ENCODE measurements around a stretch of chr4.

GRCh38 chr4:56908397-56909478 lies 1.0 kb downstream of the REST start:
- PRO-cap = bidirectional peak, plus-strand start at chr4:56908961, minus-strand start at chr4:56908805
- RAMPAGE, long total RNA = start-site peak on the plus strand at chr4:56908948-56909080, 34 reads

DNA sequence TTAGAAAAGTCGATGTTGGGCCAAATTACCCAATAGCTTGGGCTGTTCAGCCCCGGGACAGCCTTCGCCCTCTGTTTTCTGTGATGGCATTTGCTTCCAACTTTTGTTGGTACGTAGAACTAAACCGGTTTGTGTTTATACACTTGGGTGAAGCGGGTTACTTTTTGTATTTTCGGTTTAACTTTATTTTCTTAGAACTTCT lies 1.7 kb downstream of the REST start:
- PRO-cap = no peak
- RAMPAGE, long total RNA = no peak

GRCh38 chr4:56910530-56911395 lies 3.1 kb downstream of the REST start:
- PRO-cap = no peak
- RAMPAGE, long total RNA = no peak

DNA sequence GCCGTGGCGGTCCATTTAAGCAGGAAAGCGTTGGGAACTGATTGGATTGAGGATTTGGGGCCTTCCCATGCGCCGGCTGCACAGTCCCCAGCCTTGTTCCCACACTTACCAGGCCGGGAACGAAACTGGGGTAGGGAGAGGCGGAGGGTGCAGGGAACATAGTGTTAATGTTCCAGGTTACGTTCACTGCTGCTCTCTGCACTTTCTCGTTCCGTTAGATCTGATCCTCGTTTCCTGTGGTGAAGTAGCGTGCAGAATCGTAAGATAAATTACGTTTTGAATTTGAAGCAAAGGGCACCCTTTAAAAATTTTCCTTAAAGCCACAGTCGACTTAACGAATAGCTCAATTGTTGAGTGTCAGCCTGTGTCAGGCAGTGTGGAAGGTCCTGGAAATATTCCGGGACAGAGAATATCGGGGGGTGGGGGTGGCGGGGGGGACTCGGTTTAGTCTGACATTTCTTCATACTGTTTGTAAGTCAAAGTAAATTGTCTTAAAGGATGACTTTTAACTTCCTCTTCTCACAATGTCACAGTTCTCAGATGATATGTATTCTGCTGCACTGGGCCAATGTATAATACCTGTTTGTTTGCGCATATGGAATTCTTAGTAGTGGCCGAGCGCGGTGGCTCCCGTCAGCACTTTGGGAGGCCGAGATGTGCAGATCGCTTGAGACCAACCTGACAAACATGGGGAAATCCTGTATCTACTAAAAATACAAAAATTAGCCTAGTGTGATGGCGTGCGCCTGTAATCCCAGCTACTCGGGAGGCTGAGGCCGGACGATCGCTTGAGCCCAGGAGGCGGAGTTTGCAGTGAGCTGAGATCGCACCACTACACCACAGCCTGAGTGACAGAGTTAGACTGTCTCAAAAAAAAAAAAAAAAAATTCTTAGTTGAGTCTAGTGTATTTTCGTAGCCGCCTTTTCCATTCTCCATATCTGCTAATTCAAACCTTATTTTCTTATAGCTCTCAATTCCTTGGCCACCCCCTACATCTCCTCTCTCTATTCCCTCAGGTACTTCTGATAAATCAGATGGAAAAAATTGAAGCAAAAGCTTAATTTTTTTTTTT lies 668 bp downstream of the POLR2B start:
- PRO-cap = no peak
- RAMPAGE, long total RNA = no peak

DNA sequence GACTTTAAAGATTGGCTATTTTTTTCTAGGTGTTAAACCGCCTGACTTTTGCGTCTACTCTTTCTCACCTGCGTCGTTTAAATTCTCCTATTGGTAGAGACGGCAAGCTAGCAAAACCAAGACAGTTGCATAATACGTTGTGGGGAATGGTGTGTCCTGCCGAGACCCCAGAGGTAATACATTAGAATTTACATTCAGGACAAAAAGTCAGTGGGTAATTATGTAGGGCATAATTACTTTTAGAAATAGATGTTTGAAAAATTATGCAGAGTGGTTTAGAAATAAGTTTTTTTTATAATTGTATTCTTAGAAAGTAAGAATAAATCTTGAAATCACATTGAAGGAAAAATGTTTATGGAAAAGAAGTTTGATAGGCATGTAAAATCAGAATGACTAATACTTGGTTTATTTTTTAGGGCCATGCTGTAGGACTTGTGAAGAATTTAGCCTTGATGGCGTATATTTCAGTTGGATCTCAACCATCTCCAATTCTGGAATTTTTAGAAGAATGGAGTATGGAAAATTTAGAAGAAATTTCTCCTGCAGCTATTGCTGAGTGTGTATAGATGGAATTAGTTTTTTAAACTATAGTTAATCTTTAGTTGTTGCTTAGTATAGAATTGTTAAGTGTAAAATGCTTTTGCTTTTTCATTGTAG lies 31.8 kb downstream of the POLR2B start:
- PRO-cap = no peak
- RAMPAGE, long total RNA = start-site peak on the plus strand centred at position 451 of the sequence, 10 bp wide, 17 reads

- PRO-cap = no peak
- RAMPAGE, long total RNA = start-site peak on the minus strand at chr4:57040824-57040836, 56 reads
Observed at GRCh38 chr4:57040571-57041061, 61.9 kb downstream of the POLR2B start.

DNA sequence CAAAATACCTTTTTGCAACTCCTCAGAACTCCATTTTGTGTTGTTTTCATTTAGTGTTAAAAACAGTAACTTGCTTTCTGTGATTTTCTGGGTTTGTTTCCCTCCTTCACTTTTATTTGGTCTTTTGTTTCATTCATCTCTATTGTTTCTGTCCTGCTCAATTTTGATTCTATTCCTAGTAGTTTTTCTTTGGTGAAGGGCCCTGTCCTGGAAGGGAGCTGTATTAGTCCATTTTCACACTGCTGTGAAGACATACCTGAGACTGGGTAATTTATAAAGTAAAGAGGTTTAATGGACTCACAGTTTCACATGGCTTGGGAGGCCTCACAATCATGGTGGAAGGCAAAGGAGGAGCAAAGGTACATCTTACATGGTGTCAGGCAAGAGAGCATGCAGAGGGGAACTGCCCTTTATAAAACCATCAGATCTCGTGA lies 24.4 kb downstream of the IGFBP7 start:
- PRO-cap = no peak
- RAMPAGE, long total RNA = no peak

DNA sequence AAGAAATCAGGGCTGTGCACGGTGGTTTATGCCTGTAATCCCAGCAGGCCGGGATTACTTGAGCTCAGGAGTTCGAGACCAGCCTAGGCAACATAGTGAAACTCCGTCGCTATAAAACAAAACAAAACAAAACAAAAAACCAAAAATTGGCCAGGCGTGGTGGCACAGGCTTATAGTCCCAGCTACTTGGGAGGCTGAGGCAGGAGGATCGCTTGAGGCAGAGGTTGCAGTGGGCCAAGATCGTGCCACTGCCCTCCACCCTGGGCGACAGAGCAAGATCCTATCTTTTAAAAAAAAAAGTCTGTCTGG lies 1.1 kb downstream of the IGFBP7 start:
- PRO-cap = no peak
- RAMPAGE, long total RNA = no peak

DNA sequence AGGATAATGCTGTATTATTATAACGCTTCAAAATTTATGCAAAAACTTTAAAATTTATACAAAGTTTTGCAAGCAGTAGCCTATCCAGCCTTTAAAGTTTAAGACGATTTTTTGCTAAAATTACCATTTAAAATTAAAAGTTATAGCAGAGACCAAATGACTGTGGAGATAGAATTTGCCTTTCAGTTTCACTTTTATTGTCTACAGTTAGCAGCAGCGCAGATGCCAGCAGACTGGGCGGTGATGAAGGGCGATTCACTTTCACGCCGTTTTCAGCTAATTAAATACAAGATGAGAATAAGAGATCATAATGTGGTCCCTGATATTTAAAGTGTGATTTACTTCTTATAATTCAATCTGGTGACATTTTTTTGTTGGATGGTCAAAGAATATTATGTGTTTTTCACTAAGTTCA lies 1381.5 kb upstream of the ADGRL3 start:
- PRO-cap = no peak
- RAMPAGE, long total RNA = no peak

- PRO-cap = no peak
- RAMPAGE, long total RNA = no peak
Observed at GRCh38 chr4:64356032-64356624, 53.1 kb downstream of the TECRL start.

DNA sequence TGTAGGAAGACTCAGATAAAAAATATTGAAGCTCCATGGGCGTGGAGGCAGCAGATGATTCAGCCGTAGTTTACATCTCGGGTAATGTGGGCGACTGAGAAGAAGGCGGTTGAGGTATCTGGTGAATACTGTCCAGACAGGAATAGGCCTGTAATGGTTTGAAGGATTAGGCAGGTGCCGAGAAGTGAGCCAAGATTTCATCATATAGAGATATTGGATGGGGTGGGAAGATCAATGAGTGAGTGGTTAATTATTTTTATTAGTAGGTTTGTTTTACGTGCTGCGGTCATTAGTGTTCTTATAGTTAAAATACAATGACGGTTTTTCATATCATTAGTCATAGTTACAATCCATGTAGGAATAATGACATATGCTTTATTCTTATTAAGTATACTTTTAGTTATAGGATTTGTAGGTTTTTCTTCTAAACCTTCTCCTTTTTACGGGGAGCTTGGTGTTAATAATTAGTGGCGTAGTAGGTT lies 199.3 kb upstream of the TECRL start:
- PRO-cap = no peak
- RAMPAGE, long total RNA = no peak

GRCh38 chr4:67581518-67581854 lies 23.0 kb downstream of the STAP1 start:
- PRO-cap = no peak
- RAMPAGE, long total RNA = no peak

DNA sequence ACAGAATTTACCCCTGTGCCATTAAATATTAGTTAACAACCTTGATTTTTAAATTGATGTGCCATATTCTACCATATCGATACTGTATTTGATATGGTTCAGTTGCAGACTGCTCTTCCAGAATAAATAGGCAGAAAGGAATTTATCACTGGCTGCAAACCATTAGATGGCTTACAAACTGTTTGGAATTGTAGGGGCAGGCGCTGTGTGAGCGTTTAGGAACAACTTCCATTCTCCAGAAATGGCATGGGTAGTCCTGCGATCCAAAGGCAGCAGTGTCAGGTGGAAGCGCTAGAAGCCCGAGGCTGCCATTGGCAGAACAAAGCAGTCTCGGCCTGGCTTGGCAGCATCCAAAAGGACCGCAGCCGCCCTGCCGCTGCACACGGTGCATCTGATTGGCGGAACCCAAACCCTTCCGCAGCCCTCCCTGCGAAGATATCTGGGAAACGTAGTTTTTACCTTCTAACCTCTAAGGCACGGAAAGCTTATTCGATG lies 23.6 kb upstream of the YTHDC1 start:
- PRO-cap = no peak
- RAMPAGE, long total RNA = no peak

GRCh38 chr4:68376383-68376701 lies 26.5 kb upstream of the YTHDC1 start:
- PRO-cap = no peak
- RAMPAGE, long total RNA = no peak

DNA sequence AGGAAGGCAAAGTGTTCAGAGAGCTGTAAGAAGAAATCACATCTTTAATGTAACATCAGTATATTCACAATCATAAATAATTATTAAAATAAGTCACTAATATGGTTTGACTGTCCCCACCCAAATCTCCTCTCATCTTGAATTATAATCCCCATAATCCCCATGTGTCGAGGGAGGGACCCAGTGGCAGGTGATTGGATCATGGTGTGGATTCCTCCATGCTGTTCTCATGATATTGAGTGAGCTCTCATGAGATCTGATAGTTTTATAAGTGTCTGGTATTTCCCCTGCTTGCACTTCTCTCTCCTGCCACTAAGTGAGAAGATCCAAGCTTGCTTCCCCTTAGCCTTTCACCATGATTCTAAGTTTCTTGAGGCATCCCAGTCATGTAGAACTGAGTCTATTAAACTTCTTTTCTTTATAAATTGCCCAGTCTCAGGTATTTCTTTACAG lies 9.8 kb downstream of the UGT2B17 start:
- PRO-cap = no peak
- RAMPAGE, long total RNA = no peak

- PRO-cap = no peak
- RAMPAGE, long total RNA = no peak
Observed at GRCh38 chr4:68864306-68865271, 48.8 kb downstream of the UGT2B10 start.

DNA sequence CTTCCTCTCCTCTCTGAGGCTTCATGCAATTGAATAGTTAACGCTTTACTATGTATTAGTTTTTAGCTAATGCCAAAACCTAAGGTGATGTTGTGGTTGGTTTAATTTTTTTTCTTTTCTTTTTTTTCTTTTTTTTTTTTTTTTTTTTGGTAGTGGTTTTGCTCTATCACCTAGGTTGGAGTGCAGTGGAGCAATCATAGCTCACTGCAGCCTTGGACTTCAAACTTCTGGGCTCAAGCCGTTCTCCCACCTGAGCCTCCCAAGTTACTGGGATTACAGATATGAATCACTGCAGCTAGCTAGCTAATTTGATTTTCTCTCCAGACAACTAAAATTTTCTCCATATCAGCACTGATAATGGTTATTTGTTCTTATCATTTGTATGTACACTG lies 3.3 kb downstream of the UGT2A3 start:
- PRO-cap = no peak
- RAMPAGE, long total RNA = no peak

DNA sequence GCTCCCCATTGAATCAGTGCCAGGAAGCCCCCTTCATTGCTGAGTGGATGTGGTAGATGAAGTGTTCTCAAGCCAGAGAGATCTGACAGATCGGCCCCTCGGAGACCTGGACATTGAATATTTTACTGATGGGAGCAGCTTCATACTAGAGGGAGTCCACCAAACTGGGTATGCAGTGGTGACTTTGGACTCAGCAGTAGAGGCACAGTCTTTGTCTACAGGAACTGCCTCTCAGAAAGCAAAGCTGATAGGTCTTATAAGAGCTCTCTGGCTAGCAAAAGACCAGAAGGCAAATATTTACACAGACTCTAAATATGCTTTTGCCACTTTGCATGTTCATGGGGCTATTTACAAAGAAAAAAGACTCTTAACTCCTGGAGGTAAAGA lies 35.4 kb upstream of the UGT2B7 start:
- PRO-cap = no peak
- RAMPAGE, long total RNA = no peak

GRCh38 chr4:69555066-69555386 lies 59.3 kb upstream of the UGT2B4 start:
- PRO-cap = no peak
- RAMPAGE, long total RNA = no peak

GRCh38 chr4:69831563-69832170 lies 28.3 kb downstream of the SULT1E1 start:
- PRO-cap = no peak
- RAMPAGE, long total RNA = no peak